Natural killer cell (primary cell): ENCODE data around the genes TACC2 and SPADH.

- PRO-cap: no peak
These were observed 26.1 kb upstream of the PLPP4 start for GRCh38 chr10:120430915-120431365.

- PRO-cap: no peak
These were observed 29.1 kb downstream of the WDR11 start for GRCh38 chr10:120880109-120880719.

DNA sequence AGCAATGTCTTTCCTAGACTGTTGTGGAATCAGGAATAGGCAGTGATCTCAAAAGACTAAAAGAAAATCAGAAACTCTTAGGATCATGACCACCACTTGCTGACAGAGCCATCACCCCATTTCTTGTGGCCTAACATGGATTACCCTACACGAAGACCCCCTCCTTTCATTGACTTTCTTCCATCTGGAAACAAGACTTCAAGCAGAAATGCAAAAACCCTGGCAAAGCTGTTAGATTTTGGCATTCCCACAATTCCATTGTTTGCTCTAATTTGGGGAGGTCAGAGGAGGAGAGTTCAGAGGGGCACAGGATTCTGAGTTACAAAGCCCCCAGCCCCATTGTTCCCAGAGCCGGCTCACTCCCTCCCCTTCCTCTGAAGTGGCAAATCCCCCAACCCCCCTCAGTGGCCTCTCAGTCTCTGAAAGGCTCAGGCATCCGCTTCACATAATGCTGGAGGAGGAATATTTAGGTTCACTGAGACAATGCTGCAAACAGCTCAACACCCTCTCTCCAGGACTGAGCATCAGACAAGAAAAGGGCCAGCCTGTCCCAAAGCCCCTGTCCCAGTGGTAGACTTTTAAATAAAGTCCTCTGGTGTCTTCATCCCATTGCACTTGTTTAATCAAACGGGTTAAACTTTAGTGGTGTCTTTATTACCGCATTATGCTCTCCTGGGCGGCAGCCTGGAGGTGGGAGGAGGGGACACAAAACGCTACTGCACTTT lies 258.1 kb downstream of the FGFR2 start:
- PRO-cap: no peak

DNA sequence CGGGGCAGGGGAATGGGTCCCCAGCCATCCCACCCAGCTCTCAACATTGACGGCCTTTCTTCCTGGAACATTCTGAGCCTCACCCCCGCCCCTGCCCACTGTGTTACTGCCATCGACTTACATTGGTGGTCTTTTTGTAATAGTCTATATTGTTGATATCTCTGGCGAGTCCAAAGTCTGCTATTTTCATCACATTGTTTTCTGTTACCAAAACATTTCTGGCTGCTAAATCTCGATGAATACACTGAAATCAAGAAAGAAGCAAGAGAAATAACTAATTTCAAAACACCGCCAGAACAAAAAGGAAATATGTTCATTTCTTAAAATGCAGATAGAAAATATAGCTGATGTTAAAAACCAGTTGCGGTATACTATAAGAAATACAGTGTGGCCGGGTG lies 110.4 kb downstream of the FGFR2 start:
- PRO-cap: no peak

DNA sequence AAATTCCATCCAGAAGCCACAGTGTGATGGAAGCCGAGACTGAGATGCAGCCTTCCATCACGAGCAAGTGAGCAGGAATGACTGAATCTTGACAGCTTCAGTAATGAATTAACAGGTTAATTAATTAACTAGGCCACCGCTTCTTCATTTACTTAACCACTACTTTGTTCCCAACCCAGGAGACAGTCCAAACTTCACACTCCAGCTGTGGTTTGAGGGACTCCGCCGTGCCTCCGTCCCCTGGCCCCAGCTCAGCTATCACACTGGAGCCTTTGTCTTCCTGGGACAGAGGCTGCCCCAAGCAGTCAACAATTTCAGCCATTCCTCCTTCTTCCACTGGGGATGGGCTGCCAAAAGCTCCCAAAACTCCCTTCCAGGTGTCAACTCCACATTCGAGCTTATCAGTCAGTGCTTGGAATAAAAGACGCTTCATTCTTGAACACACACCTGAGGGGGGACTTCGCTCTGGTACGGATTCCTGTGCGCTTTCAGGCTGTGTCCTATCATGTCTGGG lies 65.8 kb downstream of the FGFR2 start:
- PRO-cap: no peak

DNA sequence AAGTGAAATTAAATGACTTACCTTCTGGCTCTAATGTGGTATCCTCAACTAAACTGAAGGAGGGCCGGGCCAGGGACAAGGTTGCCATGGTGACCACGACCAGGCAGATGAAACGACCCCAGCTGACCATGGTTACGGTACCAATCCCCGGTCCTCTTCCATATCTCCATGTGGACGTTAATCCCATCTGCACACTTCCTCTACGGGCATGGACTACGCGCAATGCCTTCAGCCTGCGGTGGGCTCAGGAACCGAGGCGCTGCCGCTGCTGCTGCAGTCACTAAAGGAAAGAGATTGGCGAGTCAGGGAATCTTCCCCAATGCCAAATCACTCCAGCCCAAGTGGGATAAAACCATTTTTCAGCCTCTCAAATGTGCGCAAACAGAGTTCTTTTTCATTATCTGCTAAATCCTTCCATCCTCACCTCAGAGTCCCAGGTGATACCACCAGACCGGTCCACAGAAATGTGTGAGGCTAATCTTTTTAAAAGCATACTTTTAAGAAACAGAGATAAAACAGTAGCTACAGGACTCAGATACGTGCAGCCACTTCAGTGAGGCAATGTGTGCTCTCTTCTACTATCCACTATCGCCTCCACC lies 4.5 kb downstream of the FGFR2 start:
- PRO-cap: no peak

- PRO-cap: no peak
These were observed 91.5 kb downstream of the ATE1 start for GRCh38 chr10:121836101-121836889.

- PRO-cap: no peak
These were observed 4.6 kb downstream of the NSMCE4A start for GRCh38 chr10:121970523-121970786.

GRCh38 chr10:121988709-121989412 lies at the start of gene TACC2:
Gene TACC2, plus strand, starts transcription at chr10:121989163.
- PRO-cap: no peak

- PRO-cap: no peak
These were observed 131.8 kb upstream of the BTBD16 start for GRCh38 chr10:122139232-122139766.

- PRO-cap: no peak
These were observed 116.2 kb upstream of the BTBD16 start for GRCh38 chr10:122154615-122155562.

DNA sequence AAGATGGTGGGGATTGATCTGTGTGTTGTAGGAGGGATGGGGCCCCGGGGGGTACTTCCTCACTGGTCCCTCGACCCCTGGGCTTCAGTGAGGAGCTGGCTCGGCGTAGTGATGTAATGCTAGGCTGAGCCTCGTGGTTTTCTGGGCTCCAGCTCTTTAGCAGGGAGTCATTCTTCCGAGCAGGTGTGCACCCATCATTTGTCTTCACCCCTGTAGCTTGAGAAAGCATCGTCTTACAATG lies 106.3 kb upstream of the BTBD16 start:
- PRO-cap: no peak

GRCh38 chr10:122210298-122211207 lies 60.5 kb upstream of the BTBD16 start:
- PRO-cap: no peak

DNA sequence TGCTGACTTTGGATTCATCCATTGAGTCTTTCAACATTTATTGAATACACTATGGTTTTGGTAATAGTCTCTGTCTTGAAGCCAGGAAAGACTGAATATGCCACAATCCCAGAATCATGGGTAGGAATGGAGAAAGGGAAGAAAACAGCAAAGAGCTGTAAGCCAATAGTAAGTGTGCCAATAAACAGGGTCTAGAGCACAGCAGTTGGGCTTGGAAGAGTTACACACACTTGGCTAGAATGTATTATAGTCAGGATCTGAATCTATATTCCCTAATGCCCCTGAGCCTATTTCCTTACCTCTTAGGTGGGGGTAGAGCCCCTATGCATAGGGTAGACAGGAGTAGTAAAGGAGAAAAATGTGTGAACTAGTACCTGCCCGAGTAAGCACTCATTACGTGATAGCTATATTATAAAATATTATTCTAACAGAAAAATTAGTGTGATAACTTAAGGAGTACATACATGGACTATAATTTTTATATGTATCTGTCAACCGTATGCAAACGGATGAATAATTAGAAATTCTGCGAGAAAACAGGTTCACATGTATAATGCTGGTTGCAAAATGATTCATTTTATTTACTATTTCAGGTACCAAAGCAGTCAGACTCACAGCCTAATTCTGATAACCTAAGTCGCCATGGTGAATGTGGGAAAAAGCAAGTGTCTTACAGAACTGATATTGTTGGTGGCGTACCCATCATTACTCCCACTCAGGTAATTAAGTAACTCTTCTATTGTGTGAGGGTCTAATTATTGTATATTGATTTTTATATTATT lies 38.0 kb downstream of the PLEKHA1 start:
- PRO-cap: no peak

GRCh38 chr10:122460678-122461297 lies 565 bp upstream of the HTRA1 start:
- PRO-cap: no peak

DNA sequence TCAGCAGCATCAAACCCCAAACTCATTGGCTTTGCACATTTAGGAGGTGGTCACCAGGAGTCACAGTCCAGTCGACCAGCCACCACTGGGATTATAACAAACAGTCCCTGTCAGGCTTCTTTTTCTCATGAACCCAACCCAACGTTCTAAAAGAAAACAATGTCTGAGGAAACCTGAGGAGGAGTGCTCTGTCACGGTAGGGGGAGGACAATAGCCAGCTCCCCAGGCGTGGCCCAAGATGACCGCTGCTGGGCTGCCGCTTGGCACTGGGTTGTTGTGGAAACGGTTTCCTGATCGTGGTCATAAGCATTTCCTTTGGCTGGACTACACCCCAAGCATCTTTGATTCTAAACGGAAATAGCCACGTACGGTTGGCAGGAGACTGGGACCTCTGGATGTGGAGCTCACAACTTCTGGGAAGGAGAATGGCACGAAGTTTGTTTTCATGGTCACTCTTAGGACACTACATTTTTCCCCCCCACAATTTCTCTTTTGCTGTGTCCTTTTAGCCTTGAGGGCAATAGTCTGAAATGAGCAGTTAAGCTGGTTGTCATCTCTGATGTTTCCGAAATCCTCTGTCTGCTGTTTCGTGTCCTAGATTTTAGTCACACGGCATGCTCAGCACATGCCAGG lies 30.3 kb upstream of the DMBT1 start:
- PRO-cap: no peak

GRCh38 chr10:122672621-122673144 lies at the start of gene SPADH:
Gene SPADH, plus strand, starts transcription at chr10:122672850.
- PRO-cap: no peak

DNA sequence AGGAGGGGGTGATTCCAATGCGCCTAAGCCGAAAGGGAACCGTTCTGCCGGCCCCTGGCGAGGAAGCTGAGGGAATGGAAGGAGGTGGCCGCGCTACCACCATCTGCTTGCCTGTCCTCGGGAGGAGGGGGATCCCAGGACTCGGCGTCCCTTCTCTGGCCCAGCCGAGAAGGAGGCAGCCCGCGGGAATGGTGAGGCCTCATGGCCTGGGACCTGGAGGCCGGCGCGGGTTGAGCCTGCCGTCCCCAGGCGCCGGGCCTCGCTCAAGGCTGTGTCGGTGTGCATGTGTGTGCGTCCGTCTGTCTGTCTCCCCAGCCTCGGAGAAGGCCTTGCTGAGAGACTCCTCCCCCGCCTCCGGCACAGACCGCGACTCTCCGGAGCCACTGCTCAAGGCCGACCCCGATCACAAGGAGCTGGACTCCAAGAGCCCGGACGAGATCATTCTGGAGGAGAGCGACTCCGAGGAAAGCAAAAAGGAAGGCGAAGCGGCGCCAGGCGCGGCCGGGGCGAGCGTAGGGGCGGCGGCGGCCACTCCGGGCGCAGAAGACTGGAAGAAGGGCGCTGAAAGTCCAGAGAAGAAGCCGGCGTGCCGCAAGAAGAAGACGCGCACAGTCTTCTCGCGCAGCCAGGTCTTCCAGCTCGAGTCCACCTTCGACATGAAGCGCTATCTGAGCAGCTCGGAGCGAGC lies 1.1 kb downstream of the HMX3 start:
- PRO-cap: no peak

DNA sequence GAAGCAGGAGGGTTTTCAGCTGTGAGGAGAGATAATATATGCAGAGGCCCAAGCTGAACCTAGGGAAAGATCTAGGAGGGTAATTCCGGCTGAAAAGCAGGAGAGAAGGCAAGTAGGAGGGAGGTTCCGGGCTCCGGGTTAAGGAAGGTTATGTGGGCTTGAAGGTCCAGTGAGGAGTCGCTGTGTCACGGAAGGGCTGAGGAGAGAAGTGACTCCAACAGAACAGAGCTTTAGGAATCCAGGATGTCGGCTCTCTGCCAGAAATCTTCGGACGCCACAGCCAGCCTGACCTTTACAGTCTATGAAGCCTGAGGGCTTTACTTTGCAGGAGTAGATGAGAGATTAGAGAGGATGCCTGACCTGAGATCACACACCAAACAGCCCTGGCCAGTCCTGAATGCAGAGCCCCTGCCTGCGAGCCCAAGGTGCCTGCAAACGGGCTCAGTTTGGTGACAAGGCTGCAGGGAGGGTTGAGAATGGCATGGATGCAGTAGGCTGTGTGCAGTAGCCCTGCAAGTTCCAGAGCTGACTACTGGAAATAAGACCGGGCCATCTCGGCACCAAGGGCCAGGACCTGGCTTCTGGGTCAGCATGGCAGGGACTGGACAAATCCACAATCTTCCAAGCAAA lies 77.8 kb downstream of the GPR26 start:
- PRO-cap: no peak

DNA sequence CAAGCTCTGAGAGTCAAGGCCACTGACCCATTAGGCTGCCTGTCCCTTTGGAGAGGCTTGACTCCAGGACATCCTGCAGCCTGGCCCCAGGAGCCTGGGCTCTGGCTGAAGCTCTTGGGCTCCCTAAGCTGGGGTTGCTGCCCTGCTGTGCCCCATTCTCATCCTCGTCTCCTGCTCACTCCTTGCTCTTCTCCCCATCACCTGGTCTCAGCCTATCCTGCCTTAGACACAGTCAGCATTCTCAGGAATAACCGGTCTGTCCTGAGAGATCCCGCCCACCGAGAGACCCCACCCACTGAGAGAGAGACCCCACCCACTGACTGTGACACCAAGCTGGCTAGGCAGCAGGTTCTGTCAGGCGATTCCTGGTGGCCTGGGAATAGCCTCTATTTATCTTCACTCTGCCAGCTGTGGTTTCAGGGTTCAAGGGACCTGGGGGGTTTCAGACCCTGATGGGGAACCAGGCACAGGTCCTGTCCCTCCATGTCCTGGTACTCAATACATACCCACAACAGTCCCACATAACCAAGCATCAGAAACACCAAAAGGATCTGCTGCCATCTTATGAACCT lies 27.6 kb downstream of the CPXM2 start:
- PRO-cap: no peak